Tongue (tissue), 2 donors: Measurements from ENCODE around the gene ATP6V1G1.

DNA sequence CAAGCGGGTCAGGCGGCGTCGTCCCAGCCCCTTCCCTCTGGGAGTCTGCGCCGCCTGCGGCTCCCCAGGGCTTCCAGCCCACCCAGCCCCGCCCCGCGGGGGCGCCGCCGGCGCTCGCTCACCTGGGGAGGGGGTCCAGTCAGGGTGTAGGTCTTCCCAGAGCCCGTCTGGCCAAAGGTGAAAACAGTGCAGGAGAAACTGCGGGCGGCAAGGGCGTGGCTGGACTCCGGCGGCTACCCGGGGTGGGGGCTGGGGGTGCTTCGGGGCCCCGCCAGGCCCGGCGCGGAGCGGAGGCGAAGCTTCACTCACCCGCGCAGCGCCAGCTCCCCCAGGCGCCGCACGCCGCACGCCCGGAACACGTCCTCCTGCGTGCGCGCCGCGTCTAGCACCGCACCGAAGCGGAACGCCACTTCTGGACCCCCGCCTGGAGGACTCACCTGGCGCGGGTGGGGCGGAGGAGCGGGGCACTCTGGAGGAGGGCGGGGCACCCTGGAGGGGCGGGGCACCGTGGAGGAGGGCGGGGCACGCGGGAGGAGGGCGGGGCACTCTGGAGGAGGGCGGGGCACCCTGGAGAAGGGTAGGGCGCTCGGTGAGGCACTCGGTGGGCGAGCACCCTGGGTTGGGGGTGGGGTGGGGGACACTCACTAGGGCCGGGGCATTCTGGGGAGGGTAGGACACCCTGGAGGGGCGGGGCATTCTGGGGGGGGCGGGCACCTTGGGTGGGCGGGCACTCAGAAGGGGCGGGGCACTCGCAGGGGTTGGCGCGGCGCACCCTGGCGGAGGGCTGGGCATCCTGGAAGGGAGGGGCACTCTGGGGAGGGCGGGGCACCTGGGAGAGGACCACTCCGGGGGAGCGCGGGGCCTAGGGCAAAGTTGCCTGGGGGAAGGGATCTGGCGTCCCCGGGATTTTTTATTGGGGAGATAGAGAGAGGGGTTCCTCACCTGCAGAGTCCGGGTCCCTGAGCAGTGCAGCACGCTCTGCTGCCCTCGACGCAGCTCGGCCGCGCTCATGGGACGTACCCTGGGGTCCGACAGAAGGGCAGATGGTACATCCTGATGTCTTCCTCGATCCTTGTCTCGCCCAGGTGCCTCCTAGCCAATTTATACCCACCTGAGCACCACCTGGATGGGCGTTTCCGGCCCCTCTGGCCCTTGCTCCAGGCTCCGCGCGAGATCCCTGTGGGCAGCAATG lies 703 bp downstream of the KIF12 start:
- RAMPAGE, long total RNA = no peak

- RAMPAGE, long total RNA = no peak
These were observed 13.3 kb downstream of the COL27A1 start for GRCh38 chr9:114168391-114169209.

- RAMPAGE, long total RNA = no peak
These were observed 65.6 kb upstream of the ORM1 start for GRCh38 chr9:114257432-114257632.

- RAMPAGE, long total RNA = no peak
These were observed 1.6 kb downstream of the ORM1 start for GRCh38 chr9:114324472-114324958.

- RAMPAGE, long total RNA = no peak
These were observed 53.1 kb downstream of the WHRN start for GRCh38 chr9:114452061-114452619.

DNA sequence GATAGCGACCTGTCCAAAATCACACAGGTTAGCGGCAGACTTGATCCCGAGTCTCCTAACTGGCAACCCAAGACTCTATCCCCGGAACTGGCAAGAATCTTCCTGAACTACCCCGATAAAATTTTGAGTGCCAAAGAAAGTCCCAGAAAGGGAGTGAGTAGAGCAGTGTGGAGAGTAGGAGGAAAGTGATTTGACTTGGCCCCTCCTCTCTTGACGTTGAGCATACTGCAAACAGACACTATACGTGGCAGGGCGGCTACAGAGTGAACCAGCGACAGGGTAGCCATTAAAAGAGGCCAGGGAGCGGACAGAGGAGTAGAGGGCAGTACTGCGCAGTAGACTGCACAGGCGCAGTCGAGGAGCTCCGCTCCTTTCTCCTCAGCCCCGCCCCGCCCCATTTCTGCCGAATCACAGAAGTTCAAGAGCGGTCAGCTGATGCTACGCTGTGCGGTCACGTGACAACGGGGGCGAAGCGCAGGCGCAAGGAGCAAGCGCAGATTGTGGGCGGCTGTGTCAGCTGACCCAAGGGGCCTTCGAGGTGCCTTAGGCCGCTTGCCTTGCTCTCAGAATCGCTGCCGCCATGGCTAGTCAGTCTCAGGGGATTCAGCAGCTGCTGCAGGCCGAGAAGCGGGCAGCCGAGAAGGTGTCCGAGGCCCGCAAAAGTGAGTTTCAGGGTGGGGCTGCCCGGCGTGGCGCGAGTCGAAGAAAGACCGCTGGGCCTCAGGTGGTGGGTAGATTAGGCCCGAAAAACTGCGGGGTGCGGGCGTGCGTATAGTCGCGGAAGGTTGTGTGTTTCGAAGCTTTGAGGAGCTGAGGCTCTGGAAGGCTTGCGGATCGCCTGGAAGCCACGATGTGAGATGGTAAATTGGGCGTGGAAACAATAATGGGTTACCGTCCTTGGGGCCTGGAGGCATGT lies at the start of gene ATP6V1G1:
Gene ATP6V1G1, plus strand, starts transcription at position 511 of the 916 bp plus-strand sequence.
- RAMPAGE, long total RNA = start-site peak on the plus strand centred at position 534 of the sequence, 77 bp wide, 5,047 and 1,235 reads in 2 replicates

GRCh38 chr9:114657453-114657609 lies 274 bp downstream of the TEX53 start:
- RAMPAGE, long total RNA = no peak

GRCh38 chr9:114955225-114955628 lies 24.8 kb upstream of the TNFSF8 start:
- RAMPAGE, long total RNA = no peak

DNA sequence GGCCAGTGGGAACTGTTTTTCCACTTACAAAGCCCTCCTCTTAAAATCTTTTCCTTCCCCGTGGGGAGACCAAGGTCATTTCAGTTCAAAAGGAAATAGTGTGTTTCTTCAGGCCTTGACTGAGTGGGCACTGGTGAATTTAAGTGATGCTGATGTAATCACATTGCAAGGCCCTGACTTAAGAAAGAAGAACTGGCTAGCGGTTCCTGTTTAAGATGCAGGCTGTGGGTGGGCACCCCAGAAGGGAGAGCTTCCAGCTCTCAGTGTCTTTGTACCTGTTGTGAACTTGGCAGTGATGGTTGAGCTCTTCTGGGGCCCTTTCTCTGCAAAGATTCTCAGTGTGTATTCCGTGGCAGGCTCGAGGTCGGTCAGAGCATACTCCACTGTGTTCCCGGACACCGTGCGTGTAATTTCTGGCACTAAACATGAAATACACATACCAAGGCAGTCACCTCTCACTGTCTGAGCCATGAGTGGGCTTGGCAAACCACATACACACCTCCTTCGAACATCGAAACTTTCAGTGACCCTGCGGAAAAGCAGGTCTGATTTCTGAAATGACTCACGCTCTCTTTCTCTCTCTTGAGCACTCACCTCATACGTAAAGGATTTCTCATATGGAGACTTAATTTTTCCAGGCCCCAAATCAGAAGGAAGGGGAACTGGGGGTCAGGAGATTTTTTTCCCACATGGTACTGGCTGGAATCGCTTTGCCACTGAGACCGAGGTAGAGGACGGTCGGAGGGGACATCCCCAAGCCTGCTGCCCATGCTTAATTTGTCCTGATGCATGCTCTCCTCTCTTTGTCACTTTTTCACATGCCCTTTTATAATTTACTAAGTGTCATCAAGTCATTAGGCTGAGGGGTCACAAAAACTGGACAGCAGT lies 81.9 kb downstream of the TNC start:
- RAMPAGE, long total RNA = no peak

DNA sequence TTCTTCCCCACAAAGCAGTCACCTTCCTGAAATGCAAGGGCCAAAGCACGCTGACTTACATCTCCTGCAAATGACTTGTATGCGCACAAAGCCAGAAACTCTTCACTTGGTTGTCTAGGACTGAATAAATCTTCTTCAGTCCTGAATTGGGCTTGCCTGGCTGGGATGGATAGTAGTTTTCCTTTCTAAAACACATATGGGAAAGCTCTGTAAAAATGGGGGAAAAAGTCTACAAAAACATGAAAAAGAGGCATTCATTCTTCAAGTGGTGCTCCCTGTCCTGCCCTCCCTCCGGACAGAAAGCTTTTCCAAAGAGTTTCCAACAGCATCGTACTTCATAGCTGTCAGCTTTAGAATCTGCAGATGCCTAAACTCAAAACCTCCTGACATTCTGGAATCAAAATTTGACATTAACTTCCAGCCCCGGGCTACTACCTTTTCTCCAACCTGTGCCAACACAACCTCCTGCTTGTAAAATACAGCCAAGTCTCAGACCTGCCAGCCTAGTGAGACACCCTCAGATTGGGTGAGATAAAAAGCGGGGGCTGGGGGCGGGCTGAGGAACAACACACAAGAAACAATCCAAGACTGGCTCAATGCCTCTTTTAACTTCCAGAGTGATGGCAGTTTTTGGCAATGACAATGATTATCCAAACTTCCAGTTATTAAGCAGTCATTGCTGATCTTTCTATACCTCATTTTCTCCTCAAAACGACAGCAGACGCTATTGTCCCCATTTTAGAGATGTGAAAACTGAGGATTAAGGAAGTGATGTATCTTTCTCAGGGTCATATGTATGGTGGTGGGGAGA lies 1.4 kb downstream of the TNC start:
- RAMPAGE, long total RNA = no peak

DNA sequence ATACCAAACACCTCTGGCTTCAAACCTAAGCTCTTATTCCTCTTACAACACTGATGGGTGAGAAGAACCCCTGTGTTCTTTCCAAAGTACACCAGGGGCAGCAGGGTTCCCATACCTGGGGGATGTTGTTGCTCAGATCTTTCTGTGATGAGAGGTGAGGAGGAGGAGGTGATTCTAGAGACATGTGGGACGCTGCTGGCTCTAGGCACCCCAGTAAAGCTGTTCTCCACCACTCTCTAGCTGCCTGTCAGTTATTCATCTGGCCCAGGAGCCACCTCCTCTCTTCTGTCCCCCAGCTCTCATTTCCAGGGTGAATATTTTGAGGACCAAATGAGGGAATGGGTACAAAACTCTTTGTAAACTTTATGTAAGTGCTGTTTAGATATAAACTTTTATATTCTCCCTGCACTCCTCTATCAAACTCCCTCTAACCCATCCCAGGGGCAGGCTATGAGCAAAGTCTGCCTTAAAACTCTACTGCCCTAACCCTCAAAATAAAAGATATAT lies 754 bp downstream of the TNC start:
- RAMPAGE, long total RNA = no peak

DNA sequence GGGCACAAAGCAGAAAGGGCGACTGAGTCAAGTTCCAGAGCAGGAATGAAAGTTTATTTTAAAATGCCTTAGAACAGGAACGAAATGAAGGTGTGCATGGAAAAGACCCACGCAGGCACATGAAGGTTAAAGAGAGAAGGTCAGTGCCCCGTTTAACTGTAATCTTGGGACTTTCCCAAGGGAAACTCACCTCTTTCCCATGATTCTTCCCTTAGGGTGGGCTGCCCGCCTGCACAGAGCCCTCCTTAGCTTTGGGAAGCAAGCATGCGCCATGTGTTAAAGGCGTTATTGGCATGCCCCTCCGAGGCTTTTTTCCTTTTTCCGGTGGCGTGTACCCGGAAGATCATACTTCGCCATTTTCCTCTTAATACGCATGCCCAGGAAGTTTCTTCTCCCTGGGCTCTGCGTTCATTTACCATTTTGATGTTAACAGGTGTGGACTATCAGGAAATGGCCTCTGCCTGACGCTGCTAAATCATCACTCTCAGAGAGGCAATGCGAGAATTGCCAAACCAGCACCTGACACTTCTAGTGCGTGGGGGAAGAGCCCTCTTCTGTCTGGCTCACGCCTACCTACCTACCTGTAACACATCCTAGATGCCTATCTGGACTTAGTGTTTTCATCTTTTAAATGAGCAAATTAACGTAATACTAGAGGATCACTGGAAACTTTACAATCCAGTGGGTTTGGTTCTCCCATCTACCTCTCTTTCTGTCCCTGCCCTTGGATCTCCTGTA lies 409.5 kb upstream of the PAPPA start:
- RAMPAGE, long total RNA = no peak

- RAMPAGE, long total RNA = no peak
These were observed 392.9 kb upstream of the PAPPA start for GRCh38 chr9:115760695-115761176.

- RAMPAGE, long total RNA = no peak
These were observed 143.5 kb upstream of the TRIM32 start for GRCh38 chr9:116543604-116544062.

GRCh38 chr9:116746610-116747146 lies 59.6 kb downstream of the TRIM32 start:
- RAMPAGE, long total RNA = no peak

DNA sequence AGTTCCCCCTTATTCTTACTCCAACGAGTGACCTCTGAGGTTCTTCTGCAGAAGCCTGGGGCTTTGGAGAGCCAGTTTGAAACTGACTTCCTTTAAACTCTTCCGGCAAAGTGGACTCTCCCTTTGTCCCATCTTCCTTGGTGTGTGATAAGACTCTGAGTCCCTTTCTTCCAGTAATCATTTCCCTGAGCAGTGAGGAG lies 137.6 kb upstream of the ASTN2 start:
- RAMPAGE, long total RNA = no peak

GRCh38 chr9:118643104-118643694 lies 726.0 kb downstream of the BRINP1 start:
- RAMPAGE, long total RNA = no peak

- RAMPAGE, long total RNA = no peak
These were observed 560.0 kb downstream of the BRINP1 start for GRCh38 chr9:118808927-118810019.

DNA sequence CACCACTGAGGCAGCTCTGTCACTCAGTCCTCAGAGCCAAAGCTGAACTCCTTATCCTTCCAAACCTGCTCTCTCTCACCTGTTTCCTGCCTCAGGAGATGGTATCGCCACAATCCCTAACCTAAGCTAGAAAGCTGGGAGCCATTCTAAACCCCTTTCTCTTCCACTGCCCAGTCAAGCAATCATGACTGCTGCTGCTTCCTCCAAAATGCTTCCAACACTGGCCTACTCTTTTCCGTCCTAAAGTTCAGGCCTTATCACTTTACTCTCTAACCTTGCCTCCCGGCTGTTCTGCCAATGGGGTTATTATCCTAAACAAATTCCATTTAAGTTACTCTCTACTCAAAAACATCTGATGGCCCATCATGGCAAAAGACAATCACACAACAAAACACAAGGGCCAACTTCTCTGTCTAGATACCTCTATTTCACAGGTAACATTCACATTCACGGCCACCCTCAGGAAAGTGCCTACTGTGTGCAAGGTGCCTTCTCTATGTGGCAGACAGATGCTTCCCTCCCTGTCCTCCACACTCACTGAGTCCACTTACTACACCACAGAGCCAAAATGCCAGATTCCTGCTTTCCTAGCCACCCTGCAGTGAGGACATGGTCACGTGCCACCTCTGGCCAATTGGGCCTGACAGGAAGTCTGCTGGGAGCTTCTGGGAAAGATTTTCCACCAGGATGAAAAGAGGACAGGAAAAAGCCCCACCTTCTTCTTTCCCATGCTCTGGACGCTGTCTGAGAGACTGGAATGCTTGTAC lies 168.0 kb downstream of the CDK5RAP2 start:
- RAMPAGE, long total RNA = no peak

DNA sequence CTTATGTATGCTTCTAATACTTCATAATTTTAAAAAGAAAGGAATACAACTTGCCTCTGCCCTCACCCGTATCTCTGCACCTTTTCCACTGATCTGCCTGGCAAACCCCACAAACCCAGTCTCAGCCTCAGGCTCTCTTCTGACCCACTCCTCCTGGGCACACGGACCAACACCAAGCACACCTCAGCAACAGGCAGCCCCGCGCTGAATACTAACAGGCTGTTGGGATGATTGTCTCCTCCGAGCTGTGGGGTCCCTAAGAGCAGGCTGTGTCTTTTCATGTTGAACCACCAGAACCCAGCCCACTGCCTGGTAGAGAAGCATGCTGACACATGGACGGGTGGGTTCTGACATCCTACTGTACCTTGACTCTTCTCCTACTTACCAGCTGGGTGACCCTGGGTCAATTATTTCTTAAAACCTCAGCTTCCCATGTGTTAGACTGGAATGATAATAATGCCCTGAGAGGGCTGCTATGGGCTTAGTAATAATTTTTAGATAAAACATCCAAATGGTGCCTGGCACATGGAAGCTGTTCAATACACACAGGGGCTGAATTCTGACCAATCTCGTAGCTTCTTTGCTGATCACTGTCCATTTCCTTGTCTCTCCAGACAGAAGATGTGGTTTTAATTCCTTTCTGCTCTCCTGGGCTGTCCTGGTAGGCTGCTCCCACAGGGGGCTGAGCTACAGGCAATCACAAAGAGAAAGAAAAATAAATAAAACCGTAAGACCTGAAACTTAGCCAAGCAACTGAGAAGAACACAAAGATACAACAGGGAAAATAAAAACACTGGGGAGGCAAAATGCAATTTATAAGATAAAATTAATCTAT lies 136.7 kb downstream of the CDK5RAP2 start:
- RAMPAGE, long total RNA = no peak